AG04450 (cell line): ENCODE measurements around a stretch of chr12.

DNA sequence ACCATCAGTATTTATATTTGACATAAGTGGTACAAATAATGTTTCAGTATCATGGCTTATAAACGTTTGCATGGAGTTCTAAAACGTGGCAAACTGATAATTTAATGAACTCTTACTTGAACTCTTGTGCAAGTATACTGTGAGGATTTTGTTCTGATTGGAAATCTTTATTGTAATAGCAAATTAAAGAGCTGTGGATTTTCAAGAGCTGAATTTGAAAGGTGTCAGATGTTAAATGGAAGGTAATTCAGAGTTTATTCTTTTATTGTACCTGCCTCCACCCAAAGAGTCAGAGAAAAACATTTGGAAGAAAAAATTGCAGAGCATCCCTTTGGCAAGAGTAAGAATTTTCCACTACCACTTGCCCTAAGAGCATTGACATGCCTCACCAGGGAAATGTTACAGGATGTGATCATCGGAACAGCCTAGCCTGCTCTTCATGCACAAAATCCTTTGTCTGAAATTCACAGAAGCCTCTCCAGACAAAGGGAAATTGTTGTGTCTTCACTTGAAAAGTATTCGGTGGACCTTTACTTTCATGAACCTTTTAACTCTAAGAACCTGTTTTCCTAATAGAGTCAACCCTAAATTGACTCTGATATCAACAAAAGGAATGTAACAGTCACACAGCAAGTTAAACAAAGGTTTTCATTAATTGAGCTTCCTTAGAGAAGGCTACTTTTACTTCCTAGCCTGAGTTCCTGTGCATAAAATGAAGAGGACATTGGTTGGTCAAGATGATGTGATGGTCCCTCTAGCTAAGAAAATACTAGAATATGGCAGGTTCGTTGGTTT, 36.8 kb downstream of the ATP2A2 start:
- CAGE, long polyA plus RNA, result no peak
- RRBS, result no CpG with 5 or more reads among the region's 5 CpGs

- CAGE, long polyA plus RNA, result no peak
- RRBS, result 1% methylated on average over 15 of the region's 24 CpGs
These were observed 277 bp upstream of the PPP1CC start for GRCh38 chr12:110743031-110743305.

DNA sequence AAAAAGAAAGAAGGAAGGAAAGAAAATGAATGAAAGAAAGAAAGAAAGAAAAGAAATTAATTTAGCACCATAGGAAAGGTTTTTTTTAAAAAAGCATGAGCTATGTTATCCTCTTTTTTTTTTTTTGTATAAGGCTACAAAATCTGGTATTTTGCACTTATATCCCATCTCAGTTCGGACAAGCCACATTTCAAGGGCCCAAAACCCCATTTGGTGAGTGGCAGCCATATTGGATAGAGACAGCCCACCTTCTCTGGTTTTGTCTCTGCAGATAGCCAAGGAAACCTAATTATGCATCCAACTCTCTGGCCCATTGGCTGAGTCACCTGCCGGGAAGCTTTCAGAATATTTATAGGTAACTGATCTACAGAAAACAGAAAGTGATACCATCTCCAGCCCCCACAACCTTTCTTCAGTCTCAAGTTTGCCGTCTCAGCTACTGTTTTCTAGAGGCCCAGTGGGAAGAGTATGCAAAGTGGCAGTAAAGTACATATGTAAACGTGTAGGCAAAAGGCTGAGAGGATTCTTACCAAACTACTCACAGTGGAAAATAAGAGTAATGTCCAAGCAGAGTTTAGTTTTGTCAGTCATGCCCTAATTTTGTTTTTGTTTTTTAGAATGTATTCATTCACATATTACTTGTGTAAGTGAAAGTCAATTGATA, 33.7 kb upstream of the PPP1CC start:
- CAGE, long polyA plus RNA, result no peak
- RRBS, result no CpG with 5 or more reads among the region's 4 CpGs

DNA sequence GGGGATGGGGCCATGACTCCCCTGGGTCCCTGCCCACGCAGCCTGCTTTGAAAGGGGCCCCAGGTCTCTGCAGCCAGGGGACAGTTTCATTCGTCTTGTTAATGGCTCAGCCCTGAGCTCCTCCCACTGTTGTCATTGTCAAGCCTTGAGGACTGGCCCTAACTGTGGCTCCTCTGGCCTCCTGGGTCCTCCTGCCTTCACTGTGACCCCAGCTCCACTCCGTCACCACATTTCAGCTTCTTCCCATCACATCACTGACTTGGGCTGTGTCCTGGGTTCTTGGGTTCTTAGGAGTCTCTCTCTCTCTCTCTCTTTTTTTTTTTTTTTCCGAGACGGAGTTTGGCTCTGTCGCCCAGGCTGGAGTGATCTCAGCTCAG, 11.5 kb downstream of the MYL2 start:
- CAGE, long polyA plus RNA, result no peak
- RRBS, result no CpG with 5 or more reads among the region's 6 CpGs

DNA sequence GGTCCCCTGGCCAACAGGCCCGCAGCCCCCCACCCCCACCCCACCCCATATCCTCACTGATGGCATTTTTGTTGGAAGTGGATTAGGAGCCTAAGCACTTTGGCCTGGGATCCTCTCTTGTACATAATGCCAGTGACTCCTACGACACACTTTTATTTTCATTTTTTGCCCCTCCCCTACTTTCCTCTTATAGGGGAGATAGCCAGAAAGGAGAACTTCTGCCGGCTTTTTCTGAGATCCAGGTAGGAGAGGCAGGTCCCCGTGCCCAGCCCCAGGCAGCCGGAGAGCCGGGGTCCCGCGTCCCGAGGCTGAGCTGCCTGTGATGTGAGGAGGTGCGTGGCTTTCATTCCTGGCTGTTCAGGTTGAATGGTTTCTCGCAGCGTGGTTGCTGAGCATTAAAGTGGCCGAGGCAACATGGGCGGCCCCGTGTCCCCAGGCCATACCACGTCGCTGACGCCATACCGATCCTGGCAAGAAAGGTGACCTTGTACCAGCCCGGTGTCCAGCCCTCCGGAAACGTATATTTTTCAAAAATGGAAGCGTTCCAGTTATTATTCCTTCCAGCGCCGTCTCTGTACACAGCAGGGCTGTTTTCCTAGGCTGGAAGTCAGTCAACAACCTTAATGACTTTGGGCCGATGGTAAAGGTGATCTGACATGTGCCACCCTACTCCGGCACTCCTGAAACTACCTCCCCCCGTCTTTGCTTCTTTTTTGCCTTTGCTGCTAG, 3.1 kb downstream of the CUX2 start:
- CAGE, long polyA plus RNA, result no peak
- RRBS, result 8% methylated on average over 3 of the region's 28 CpGs

- CAGE, long polyA plus RNA, result no peak
- RRBS, result 1% methylated on average over 6 of the region's 35 CpGs
These were observed 8.6 kb upstream of the SH2B3 start for GRCh38 chr12:111396945-111397666.

DNA sequence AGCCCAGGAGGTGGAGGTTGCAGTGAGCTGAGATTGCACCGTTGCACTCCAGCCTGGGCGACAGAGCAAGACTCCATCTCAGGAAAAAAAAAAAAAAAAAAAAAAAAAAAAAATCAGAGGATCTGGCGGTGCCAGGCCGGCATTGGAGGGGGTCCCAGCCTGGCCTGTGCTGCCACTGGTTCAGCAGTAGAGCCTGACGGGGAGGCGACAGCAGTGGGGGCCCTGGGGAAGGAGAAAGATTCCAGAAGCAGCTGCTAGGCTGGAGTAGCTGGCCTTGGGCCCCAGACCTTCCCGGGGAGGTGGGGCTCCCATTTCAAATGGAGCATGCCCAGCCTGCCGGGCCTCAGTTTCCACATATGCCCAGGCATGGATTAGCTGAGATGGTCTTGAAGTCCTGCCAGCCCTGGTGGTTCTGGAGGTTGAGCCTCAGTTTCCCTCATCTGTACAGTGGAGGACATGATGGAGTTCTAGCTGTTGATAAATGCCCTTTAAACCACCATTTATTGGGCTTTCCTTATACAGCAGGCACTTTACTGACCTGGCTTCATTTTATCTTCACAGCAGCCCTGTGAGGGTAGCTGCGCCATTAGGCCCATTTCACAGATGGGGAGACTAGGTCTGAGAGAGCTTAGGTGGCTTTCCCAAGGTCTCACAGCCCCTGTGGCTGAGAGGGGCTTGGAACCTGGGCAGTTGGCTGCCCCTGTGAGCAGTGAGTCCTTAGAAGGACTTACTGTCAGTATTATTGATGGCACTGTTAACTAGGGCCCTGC, 21.8 kb downstream of the SH2B3 start:
- CAGE, long polyA plus RNA, result no peak
- RRBS, result no CpG with 5 or more reads among the region's 9 CpGs

DNA sequence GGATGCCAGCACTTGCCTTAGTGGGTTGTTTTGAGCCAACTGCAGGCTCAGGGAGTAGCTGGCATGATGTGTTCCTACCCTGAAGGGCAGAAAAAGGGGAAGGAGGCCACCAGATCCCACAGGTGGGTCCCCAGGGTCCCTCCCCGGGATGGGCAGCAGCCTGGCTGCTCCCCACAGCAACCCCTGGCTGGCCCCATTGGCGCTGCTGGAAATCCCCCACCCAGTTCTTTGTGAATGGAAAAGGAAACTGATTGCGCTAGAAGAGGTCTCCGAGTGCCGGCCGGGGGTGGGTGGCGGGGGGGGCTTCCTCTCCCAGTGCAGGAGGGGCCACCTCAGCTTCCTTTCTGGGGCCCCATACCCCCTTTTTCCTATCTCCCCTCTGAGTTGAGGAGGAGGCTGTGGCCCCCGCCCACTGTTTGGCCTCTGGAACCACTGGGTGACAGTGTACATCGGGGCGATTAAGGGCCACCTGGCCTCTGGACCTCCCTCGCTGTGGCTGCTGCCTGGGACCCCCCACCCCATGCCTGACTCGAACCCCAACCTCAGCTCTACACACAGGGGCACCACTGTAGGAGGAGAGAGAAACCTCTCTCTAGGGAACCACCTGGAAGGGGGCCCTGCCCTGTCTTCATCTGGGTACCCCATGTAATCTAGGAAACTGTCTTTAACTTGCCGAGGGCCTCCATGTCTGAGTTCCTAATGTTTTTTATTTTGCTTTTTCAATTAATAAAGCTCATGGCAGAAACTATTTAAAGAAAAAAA, 25.2 kb downstream of the SH2B3 start:
- CAGE, long polyA plus RNA, result no peak
- RRBS, result no CpG with 5 or more reads among the region's 13 CpGs

DNA sequence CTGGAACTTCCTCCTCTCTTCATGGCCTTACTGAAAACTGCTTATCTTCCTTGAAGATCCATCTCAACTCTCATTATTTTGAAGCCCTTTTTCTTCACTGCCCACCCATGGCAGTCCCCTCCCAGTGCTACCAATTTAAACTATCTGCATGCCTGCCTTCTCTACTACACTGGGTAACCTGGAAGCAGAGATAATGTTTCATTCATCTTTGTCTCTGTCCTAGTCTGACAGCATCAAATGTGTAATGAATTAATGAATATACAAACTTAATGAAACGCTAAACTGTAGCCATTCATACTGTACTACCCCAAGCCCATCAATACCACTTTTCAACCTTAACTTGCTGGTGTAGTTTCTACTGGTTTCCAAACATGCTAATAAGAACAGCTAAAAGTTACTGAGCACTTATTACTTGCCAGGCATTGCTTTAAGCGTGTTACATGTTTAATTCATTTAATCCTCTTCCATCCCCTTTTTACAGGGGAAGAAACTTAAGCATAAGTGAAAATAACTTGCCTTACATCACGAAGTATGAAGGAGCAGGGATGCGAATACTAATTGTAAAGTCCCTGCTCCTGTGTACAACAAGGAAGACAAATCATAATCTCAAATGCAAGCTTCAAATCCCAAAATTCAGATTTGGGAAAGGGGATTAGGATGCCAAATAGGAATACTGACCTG, 28.4 kb downstream of the ATXN2 start:
- CAGE, long polyA plus RNA, result no peak
- RRBS, result no CpG with 5 or more reads among the region's 4 CpGs

DNA sequence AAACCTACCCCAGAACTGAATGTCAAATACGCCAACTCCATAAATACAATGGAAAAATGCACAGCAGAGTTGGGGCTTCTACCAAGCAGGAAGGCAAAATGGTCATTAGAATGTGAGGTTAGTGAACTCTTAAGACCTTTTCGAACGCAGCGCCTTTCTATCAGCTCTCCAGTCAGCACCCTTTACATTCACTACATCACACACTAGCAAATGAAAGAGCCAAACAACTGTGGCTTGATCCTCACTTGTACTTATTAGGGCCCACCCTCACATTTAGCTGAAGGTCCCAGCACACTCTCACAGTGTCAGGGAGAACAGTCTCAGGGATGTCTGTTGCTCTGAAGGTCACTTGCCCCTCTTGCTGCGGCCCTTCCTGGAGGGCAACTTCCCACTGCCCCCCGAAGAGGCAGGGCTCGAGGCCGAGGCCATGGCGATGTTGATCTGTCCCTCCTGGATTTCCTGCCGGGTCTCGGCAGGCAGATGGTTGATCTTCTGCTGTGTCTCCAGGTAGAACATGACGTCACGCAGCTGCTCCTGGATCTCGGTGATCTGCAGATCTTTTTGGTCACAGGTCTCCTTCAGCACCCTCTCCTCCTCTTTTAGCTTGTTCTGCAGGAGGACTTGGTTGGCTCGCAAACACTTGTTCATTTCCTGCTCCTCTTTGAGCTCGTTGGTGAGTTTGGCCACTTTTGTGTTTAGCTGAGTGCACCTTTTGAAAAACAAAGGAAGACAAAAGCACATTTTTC, 41.7 kb downstream of the BRAP start:
- CAGE, long polyA plus RNA, result no peak
- RRBS, result no CpG with 5 or more reads among the region's 16 CpGs

GRCh38 chr12:111664735-111665615, 20.8 kb downstream of the BRAP start:
- CAGE, long polyA plus RNA, result no peak
- RRBS, result no CpG with 5 or more reads among the region's 3 CpGs

- CAGE, long polyA plus RNA, result no peak
- RRBS, result no CpG with 5 or more reads among the region's 27 CpGs
These were observed 369 bp downstream of the ACAD10 start for GRCh38 chr12:111686195-111686649.

GRCh38 chr12:111686650-111686975, 760 bp downstream of the ACAD10 start:
- CAGE, long polyA plus RNA, result no peak
- RRBS, result no CpG with 5 or more reads among the region's 9 CpGs

GRCh38 chr12:111901134-111901911, 59.3 kb downstream of the MAPKAPK5 start:
- CAGE, long polyA plus RNA, result no peak
- RRBS, result no CpG with 5 or more reads among the region's 5 CpGs

DNA sequence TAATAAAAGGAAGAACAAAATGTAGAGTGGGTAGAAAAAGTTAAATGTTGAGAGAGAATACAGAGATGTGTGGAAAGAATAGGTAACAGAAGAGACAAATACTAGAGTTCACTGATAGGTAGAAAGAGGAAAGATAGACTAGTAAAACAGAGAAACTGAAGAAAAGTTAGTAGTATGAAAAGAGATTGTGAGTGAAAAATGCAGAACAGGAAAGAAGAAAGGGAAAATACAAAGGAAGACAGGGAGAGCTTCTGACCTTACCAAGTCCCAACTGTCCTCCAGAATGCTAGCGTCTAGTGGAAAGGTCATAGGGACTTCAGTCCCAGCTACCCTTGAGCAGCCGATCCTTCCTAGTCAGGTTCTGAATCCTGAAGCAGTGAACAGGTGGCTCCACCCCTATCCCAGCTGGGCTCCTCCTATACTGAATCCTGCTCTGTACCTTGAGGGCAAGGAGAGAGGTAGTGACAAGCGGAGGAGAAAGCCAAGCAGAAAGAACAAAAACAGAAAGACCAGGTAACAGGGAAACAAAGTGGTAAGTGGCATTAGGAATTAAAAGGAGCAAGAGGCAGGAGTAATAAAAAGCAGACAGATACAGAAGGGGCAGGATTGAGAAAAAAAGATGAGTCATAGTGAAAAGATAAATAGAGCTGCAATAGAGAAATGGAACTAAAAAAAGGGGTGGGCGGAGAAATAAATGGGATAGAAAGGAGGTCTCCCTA, 7.1 kb downstream of the TMEM116 start:
- CAGE, long polyA plus RNA, result no peak
- RRBS, result no CpG with 5 or more reads among the region's 4 CpGs

- CAGE, long polyA plus RNA, result no peak
- RRBS, result no CpG with 5 or more reads among the region's 8 CpGs
These were observed 30.2 kb downstream of the NAA25 start for GRCh38 chr12:112078089-112078990.

- CAGE, long polyA plus RNA, result no peak
- RRBS, result no CpG with 5 or more reads among the region's 3 CpGs
These were observed 5.0 kb downstream of the TRAFD1 start for GRCh38 chr12:112130223-112130818.

DNA sequence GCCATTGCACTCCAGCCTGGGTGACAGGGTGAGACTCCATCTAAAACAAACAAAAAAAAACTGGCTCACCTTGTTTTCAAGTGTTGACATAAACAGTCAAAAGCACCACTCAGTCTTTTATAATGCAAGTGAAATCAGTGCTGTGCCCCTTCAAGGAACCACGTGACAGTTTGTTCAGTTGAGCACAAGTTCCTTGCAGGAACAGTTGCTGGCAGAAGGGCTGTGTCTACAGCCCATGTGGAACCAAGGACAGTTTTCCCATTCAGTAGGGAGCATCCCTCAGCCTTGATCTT, 11.8 kb downstream of the TRAFD1 start:
- CAGE, long polyA plus RNA, result no peak
- RRBS, result no CpG with 5 or more reads among the region's 1 CpG

DNA sequence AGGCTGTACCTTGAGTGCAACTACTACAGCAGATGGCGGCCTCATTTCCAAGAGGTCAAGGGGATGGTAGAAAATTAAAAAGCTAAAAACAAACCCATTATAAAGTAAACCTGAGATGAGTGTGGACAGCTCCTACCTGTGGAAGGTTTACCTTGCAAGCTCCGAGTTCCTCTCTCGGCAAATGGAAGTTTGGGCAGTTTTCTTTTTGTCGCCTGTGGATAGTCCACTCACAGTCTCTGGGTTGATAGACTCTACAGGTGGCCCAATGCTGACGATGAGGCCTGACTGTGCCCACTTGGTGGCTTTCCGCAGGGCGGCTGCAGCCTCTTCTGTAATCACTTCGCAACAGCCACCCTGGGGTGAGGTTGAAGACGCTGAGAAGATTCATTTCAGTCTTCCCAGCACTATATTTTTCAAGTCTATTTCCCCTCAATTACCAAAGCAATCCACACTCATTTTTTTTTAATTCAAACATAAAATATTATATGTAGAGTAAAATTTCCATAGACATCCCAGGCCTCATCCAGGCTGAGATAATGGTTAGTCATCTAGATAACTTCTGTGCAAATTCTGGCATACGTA, 106.1 kb downstream of the TRAFD1 start:
- CAGE, long polyA plus RNA, result no peak
- RRBS, result no CpG with 5 or more reads among the region's 10 CpGs

DNA sequence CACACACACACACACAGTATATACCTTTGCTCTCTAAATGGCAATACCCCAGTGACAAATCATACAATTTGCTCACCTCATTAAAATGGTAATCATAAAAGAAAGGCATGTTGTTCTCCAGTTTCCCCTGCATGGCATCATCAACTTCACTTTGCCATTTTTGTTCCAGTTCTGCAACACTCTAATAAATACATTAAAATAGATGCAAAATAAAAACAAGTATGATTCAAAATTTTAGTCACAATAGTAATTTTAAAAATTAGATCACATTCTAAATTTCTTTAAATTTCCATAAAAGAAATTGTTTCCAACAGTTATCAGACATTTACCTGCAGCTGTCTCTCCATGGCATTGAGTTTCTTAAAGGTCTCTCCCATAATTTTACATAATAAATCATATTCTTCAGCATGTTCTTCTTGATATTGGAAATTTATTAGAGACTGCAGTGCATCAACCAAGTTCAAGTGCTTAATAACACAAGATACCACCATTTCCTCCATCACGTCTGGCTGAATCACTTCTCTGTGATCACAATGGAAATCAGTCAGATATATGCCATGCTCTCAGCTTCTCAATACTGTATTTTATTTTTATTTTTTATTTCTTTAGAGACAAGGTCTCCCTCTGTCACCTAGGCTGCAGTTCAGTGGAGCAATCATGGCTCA, 122.8 kb downstream of the TRAFD1 start:
- CAGE, long polyA plus RNA, result no peak
- RRBS, result no CpG with 5 or more reads among the region's 1 CpG